Temporal lobe (tissue), 2 donors: ENCODE measurements around the gene STAT5B.

DNA sequence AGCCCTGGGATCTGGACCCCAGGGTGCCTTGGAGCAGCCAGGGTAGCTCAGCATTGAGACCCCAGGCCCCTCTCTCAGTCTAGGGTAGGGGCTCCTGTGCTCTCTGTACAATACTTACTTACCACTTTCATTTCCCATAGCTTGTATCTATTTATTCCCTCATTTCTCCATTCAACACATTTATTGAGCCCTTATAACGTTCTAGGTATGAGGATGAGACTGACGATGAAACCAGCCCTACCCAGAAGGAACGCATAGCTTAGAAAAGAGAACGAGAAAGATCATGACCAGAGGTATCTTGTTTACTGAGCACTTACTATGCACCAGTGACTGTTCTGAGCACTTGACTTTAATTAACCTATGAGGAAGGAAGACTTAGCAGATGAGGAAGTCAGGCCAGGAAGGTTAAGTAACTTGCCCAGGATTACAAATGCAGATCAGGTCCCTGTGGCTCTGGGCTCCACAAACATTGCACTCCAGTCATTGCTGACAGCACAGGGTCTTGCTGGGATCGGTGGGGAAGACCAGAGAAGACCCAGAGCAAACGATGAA is 7.2 kb downstream of the KRT13 start:
- RAMPAGE, long total RNA: no peak

DNA sequence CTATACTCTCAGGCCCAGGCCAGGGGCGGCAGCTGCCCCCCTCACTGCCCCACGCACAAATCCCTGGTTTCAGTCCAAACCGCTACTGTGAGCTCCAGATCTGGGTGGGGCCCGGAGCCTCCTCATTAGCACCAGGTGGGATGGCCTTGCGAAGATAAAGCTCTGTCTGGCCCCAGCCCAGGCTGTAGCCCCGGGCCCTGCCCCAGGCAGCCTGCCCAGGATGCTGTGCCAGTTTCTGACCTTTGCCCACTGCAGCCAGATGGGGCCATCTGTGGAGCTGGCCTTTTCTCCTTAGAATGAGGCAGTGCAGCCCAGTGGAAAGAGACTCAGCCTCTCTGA is 2.4 kb upstream of the KRT15 start:
- RAMPAGE, long total RNA: no peak

- RAMPAGE, long total RNA: no peak
These were observed 2.8 kb downstream of the KRT19 start for GRCh38 chr17:41525082-41525932.

- RAMPAGE, long total RNA: no peak
These were observed 3.5 kb downstream of the KRT17 start for GRCh38 chr17:41620583-41621589.

- RAMPAGE, long total RNA: no peak
These were observed 31.2 kb upstream of the KRT17 start for GRCh38 chr17:41655187-41656338.

DNA sequence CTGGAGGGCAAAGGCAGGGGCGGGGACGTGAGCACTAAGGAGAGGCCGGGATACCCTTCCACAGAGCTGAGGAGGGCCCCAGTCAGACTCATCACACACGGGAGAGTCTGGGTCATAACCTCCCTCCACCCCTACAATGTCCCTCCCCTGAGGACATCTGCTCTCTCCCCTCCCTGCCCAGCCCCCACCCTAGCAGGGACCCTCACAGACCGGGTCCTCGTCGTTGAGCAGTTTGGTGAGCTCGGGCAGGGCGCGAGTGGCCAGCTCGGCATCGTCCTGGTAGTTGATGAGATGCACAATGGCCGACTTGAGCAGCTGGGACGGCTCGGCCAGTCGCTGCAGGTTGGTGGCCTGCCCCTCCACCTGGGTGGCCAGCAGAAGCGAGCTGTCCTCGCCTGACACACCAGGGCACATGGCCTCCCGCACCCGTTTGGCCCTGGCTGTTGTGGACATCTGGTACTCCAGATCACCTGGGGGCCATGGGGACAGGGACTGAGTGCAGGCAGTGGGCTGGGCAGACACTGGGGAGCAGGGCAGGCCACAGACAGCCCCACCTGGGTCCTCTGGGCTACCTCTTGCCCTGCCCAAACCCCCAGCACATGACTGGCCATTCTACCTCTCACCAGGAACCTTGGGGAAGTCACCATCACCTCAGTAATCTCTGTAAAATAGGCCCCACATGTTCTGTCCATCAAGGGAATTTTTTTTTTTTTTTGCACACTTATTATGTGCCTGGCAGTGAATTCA is 17.1 kb downstream of the JUP start:
- RAMPAGE, long total RNA: no peak

- RAMPAGE, long total RNA: no peak
These were observed 9.8 kb downstream of the CNP start for GRCh38 chr17:41976122-41977075.

GRCh38 chr17:41983364-41983966 is 16.9 kb downstream of the CNP start:
- RAMPAGE, long total RNA: no peak

- RAMPAGE, long total RNA: no peak
These were observed 20.3 kb downstream of the DNAJC7 start for GRCh38 chr17:41996889-41997367.

DNA sequence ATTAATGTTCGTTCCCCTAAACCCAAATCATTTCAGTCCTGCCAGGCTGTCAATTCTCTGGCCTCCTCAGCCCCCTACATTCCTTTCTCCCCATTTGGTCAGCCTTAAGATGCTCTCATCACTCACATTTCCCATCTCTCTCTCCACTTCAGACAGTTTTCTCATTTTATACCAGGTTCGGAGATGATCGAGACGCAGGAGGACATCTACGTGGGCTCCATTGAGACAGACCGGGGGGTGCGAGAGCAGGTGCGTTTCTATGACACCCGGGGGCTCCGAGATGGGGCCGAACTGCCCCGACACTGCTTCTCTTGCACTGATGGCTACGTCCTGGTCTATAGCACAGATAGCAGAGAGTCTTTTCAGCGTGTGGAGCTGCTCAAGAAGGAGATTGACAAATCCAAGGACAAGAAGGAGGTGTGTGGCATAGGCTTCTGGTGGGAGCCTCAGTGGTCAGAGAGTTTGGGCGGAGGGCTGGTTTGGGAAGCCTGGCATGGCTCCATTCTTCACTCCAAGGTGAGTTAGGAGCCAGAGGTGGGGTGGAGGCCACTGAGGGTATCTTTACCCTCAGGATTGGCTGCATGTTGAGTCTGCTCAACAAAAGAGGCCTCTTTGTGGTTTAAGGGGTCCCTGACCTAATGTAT is 2.5 kb downstream of the NKIRAS2 start:
- RAMPAGE, long total RNA: no peak

- RAMPAGE, long total RNA: no peak
These were observed 1.3 kb downstream of the HCRT start for GRCh38 chr17:42183524-42184756.

DNA sequence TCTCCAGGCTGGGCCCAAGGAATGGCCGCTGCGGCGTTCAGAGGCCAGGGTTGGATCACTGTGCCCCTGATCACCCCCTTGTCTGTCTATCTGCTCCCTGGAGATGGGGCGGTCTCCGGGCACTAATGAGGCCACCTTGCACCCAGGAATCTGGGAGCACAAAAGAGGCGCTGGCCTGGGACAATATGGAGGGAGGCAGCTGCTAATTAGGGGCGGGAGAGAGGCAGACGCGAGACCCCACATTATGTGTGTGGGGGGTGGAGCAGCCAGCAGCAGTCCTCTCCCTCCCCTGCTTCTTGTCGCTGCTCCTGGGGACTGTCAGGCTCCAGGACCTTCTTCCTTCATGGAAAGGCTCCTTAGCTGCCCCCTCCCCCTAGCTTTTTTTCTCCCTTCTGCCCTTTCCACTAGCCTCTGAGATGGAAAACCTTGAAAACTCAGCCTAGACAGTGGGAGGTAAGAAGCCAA is 354 bp upstream of the HCRT start:
- RAMPAGE, long total RNA: no peak

- RAMPAGE, long total RNA: no peak
These were observed at the start of gene STAT5B for GRCh38 chr17:42276219-42276769. STAT5B (minus strand) TSS chr17:42276391.

GRCh38 chr17:42288614-42288933 is 276 bp downstream of the STAT5A start:
- RAMPAGE, long total RNA: no peak

- RAMPAGE, long total RNA: no peak
These were observed 2.2 kb downstream of the STAT5A start for GRCh38 chr17:42290182-42291261.

DNA sequence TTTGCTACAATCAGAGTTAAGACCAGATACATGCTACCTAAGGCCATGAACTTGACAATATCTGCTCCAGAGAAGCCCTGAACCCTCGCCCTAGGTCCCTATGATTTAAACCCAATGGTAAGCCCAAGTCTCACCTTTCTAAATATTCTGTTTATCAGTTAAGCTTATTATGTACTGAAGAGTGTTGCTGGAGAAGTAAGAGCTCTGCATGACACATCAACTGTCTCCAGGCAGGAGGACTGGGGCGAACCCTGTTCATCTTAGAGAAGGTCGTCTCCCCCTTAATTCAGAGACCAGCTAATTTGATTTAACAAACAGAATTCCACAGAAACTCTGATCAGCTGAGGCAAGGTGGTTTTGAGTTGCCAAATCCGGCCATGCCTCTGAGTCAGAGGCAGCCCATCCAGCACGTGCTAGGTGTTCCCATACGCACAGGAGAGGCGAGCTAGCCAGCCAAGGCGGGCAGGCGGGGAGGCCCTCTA is 25.4 kb downstream of the STAT5A start:
- RAMPAGE, long total RNA: no peak

GRCh38 chr17:42363582-42364205 is 24.5 kb downstream of the STAT3 start:
- RAMPAGE, long total RNA: no peak

DNA sequence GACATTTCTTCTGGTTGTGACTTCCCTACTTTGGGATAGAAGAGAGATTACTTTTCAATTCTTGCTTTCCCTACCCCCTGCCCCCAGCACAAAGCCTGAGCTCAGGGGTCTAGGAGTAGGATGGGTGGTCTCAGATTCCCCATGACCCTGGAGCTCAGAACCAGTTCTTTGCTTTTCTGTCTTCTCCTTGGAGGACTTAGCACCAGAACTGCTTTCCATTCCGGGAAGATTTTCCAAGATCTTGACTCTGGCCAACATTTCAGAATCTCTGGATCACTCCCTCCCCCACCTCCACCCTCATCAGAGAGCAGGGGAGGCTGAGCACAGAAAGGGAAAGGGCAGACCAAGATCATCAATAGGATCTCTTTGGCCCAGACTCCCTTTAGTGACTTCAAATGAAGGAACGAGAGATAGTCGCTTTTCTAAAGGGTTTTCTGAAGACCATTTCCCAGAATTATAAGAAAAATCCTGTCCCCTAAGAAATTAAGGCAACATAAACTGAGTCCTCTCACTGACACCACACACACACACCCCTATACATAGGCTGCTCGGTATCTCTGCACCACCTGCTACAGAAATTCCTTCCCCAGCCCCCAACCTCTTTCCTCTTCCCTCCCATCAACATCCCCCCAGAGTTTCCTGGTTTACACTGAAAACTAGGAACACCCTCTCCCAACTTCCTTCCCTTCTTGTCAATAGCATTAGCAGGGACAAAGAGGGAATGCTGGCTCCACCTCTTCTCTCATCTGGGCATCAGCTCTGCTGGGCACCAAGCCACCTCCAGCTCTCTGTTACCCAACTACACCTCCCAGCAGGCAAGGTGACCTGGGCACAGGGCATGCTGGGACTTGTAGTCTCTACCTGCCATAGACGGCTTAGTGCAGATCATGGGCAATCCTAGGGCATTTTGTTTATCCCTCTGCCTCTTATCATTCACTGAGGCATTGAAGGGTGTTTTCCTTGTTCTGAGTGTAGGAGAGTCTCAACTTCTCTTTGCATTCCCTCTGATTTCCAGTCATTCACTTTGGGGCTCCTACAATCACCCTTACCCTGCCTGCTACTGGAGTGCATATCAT is 15.8 kb downstream of the CAVIN1 start:
- RAMPAGE, long total RNA: no peak

- RAMPAGE, long total RNA: no peak
These were observed 16.8 kb upstream of the NAGLU start for GRCh38 chr17:42519230-42519564.

DNA sequence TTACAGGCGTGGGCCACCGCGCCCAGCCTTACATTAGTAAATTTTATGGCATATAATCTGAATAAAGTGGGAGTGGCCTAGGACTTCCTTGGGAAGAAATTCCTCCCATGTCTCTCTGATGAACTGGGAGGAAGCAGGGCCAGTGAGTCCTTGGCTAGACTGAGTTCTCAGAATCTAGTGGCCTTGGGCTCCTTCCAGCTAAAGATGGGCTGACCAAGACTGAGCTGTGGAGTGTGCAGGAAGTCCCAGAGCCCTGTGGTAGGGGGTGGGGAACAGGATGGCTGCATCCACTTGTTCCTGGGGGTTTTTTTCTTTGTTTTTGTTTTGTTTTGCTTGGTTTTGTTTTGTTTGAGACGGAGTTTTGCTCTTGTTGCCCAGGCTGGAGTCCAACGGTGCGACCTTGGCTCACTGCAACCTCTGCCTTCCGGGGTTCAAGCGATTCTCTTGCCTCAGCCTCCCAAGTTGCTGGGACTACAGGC is 9.9 kb upstream of the NAGLU start:
- RAMPAGE, long total RNA: no peak